SEM (cell line): ENCODE results near the genes WDR62 and ZNF793.

DNA sequence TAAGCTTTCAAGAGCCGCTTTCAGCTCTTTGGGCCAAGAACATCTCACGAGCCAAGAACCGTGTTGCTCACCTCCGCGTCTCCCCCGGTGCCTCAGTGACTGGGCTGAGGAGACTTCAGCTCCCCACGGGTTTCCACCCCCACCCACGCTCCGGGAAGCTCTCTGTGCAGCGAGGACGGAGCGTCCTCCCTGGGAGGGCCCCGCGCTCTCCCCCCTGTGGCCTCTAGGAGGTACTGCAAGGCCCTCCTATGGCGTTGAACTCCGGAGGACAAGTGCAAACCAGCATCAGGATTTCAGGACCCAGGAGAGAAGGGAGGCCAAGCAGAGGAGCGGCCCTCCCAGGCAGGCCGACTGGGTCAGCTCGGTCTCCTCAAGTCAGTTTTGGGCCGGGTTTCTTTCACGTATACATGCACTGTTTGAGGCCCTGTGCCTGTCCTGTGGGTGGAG lies 5.1 kb upstream of the KRTDAP start:
- PRO-cap, result no peak

GRCh38 chr19:35508947-35509654 lies 4.3 kb downstream of the DMKN start:
- PRO-cap, result no peak

DNA sequence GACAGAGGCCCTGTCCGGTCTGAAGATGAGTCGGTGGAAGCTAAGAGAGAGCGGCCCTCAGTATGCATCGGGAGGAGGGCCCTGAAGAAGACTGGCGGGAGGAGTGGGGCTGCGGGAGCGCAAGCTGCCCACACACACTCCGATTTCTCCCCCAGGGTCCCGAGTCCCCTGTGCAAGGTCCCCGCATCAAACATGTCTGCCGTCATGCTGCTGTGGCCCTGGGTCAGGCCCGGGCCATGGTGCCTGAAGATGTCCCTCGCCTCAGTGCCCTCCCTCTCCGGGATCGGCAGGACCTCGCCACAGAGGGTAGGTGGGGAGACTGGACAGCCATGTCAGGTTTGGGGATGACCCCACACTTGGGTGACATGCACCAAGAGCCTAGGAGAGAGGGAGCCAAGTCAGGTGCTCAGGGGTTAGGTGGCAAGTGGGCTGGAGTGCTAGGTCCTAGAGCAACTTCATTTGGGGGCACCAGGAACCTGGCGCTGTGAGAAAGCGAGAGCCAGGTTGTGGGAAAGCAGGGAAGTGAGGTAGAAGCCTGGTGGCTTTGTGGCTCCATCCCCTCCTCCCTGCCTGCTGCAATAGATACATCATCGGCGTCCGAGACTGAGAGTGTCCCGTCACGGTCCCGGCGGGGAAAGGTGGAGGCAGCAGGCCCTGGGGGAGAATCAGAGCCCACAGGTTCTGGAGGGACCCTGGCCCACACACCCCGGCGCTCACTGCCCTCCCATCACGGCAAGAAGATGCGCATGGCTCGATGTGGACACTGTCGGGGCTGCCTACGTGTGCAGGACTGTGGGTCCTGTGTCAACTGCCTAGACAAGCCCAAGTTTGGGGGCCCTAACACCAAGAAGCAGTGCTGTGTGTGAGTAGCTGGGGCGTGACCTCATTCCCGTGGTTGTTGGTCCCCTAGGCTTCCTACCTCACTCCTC lies 4.9 kb downstream of the KMT2B start:
- PRO-cap, result no peak

DNA sequence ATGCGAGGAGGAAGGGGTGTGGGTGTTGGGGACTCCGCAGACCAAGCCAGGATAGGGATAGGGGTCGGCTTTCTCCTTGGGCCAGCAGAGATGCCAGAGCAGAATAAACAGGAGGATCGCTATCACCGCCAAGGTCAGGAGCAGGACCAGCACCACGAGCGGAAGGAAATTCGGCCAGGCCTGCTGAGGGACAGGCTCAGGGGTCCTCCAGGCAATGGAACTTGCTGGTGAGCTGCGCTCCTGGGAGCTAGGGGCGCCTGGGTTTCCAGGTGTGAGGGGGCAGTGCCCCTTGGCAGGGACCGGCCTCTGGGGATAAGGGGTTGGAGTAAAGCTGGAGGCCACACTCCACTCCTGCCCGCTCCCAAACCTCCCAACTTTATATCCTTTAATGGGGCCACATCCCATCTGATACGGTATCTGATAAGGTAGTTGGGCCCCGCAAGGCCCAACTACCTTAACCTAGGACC lies 2.4 kb downstream of the IGFLR1 start:
- PRO-cap, result no peak

DNA sequence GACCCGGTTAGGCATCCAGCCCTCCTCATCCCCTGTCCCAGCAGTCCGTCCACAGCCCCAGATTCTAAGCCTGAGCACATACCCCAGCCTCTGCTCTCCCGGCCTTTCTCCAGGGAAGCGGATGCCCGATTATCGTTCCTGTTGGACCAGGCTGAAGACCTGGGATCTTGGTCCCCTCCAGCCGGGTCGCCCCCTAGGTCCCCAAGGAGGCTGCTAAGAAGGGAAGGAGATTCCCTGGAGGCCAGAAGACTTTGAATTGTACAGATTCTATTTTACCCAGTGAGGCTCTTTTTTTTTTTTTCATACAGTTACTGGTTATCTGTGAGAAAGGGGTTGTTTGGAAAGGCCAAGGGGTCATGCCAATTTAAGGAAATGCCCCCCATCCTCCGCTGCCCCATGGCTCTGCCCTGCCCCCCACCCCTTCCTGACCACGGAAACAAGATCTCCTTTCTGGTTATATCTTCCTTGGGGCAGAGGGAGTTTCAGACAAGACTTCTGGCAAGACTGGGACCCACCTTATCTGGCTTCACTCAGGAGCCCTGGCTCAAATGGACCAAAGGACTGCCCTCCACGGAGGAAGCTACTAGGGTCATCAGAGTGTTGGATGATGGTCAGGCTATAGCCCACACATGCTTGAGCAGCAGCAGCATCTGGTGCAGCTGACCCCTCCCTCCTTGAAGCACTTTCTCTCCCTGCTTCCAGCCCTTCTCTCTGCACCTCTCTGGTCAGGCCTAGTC lies 6.9 kb upstream of the ARHGAP33 start:
- PRO-cap, result no peak

DNA sequence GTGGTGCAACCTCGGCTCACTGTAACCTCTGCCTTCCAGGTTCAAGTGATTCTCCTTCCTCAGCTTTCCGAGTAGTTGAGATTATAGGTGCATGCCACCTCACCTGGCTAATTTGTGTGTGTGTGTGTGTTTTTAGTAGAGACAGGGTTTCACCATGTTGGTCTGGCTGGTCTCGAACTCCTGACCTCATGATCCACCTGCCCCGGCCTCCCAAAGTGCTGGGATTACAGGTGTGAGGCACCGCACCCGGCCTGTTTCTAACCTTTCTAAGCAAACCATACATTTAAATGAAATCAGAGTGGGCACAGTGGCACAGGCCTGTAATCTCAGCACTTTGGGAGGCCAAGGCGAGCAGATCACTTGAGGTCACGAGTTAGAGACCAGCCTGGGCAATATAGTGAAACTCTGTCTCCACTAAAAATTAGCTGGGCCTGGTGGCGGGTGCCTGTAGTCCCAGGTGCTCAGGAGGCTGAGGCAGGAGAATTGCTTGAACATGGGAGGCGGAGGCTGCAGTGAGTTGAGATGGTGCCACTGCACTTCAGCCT lies 3.2 kb upstream of the ARHGAP33 start:
- PRO-cap, result no peak

DNA sequence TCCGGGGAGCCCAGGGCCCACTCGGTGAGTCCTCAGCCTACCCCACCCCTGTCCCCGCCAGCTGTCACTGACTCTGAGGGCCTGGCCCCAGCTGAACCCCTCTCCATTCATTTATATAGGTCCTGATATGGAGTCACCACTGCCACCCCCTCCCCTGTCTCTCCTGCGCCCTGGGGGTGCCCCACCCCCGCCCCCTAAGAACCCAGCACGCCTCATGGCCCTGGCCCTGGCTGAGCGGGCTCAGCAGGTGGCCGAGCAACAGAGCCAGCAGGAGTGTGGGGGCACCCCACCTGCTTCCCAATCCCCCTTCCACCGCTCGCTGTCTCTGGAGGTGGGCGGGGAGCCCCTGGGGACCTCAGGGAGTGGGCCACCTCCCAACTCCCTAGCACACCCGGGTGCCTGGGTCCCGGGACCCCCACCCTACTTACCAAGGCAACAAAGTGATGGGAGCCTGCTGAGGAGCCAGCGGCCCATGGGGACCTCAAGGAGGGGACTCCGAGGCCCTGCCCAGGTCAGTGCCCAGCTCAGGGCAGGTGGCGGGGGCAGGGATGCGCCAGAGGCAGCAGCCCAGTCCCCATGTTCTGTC lies 11.8 kb downstream of the ARHGAP33 start:
- PRO-cap, result no peak

DNA sequence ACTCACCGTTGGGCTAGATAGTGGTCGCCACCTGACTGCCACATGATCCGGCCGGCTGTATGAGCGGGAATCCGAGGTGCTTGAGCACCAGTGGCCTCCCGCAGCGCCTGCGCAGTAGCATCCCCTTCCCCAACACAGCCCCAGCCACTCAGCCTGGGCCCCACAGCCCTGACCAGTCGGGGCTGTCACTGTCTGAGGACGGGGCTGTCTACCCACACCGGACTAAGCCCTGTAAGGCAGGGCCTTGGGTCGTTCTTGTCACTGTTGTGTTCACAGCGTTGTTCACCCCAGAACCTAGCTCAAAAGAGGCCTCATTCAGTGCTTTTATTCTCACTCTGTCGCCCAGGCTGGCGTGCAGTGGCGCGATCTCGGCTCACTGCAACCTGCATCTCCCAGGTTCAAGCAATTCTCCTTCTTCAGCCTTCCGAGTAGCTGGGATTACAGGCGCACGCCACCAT lies 14.8 kb downstream of the PRODH2 start:
- PRO-cap, result no peak

DNA sequence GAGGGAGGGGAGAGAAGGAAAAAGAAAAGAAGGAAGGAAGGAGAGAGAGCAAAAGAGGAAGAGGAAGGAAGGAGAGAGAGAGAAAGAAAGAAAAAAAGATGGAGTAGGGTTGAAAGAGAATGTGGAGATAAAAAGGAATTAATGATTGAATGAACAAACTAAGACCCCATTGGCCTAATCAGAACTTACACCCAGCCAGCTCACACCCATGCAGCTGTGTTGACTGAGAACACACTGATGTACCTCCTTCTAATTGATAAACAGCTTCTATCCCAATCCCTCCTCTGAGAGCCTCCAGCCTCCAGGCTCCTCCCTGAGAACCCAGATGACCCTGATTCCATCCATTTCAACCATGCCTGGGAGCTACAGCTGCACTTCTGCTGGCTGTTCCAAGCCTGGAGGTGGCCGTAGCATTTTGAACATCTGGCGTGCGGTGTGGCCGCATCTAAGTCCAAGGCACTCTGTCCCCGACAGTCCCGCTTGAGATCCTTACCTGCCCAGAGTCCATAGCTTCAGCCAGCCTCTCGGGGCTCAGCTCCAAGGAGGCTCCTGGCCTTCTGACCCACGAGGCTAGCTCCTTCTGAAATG lies 1.1 kb downstream of the PRODH2 start:
- PRO-cap, result no peak

- PRO-cap, result no peak
These were observed 2.0 kb upstream of the KIRREL2 start for GRCh38 chr19:35854642-35855226.

- PRO-cap, result no peak
These were observed 1.2 kb upstream of the TYROBP start for GRCh38 chr19:35909091-35909925.

DNA sequence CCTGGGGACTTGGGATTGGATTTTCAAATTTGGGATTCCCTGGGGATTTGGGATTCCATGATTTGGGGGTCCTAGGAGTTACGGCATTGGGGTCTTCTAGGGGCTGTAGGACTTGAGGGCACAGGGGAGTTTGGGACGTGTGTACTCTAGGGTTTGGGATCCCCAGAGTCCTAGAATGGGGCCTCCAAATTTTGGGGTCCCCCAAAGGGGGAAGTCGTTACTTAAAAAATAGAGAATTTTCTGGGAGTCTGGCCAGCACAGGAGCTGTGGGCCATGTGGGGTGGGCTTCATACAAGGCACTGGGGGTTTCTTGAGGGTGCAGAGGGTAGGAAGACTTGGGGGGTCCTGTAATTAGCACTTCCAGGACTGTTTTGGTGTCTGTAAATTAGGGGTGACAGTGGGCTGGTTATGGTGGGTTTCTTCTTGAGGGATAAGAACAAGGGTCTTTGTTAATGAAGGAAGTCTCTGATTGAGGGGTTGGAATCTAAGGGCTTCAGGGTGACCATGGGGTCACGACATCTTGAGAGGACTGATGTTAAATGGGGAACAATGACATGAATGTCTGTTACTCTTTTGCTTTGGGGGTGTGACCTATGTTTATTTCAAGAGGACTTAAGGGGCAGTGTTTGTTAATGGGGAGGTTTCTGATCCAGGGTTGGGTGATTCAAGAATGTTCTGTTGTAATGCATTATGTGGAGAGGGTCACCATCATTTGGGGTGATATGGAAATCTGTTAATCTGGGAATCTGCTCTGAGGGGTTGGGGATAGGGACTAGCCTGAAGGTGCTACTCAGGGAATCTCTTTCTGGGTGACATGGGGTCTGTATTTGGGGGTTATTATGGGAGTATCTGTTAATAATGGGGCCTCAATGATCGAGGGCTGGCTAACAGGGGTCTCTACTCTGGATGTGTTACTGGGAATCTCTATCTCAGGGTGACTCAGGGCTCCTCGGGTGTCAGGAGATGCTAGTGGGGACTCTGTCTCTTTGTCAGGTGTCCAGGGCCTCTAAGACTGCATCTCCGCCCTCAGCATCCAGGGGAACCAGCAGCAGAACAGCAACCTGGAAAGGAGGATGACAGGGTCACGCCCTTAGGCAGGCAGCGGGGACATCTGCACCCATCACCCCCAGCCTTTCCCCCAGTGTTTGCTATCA lies 1.5 kb upstream of the ALKBH6 start:
- PRO-cap, result no peak

DNA sequence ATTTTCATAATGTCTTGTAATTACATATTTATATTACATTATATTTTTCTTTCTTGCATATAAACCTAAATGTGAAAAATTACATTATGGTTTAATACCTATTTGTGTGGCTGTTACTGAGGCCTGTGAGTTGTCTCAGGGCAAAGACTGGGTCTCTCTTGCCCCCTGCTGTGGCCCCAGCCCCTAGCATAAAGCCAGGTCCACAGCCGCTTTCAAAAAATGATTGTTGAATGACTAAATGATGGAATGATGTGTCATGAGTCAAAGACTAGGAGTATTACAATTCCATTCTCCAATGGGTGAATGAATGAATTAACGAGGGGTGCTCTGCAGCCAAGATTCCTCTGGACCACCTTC lies 964 bp downstream of the CLIP3 start:
- PRO-cap, result no peak

GRCh38 chr19:36054835-36055438 lies at the start of gene WDR62:
WDR62 (plus strand) TSS chr19:36054897.
- PRO-cap, result bidirectional peak, plus-strand start at chr19:36054900, minus-strand start at chr19:36054755; unidirectional peak, minus-strand start at chr19:36055298

DNA sequence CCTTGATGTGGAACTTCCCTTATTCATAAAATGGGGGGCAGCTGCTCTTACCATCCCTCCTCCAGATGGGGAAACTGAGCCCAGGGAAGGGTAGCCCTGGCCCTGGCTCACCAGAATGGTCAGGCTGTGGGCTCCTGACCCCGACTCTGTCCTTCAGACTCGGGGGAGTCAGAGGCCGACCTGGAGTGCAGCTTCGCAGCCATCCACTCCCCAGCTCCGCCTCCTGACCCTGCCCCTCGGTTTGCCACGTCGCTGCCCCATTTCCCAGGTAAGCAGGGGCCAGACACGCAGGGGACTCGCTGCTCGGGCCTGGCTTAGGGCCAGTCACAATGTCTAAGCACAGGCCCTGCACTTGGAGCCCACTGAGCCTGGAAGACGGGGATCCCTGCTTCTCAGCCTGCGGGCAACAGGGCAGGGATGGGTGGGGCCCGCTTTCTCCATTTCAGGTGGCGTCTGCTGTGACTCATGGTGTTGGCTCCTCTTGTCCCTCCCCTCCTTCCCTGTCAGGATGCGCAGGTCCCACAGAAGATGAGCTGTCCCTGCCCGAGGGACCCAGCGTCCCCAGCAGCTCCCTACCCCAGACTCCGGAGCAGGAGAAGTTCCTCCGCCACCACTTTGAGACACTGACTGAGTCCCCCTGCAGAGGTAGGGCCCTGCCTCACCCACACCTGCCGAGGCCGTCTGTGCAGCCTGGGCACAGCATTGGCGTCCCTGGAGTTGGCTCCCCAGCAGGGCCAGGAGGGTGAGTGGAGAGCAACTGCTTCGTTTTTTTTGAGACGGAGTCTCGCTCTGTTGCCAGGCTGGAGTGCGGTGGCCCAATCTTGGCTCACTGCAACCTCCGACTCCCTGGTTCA lies 9.2 kb upstream of the OVOL3 start:
- PRO-cap, result no peak

DNA sequence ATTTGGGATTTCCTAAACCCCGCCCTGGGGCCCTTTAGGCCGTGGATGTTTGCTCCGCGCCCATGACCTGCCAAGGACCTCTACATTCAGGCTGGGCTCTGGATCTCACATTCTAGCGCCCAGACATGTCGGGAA lies 561 bp downstream of the CAPNS1 start:
- PRO-cap, result no peak

- PRO-cap, result no peak
These were observed 1.1 kb downstream of the ZFP14 start for GRCh38 chr19:36377904-36378353.

- PRO-cap, result no peak
These were observed 8.1 kb upstream of the ZNF527 start for GRCh38 chr19:37362624-37363329.

- PRO-cap, result no peak
These were observed 303 bp upstream of the ZNF569 start for GRCh38 chr19:37467647-37467847.

GRCh38 chr19:37506669-37507361 lies at the start of gene ZNF793:
ZNF793 (plus strand) TSS chr19:37506939.
- PRO-cap, result no peak